Left colon (tissue), 1 donor: ENCODE measurements around a stretch of chr10.

GRCh38 chr10:97457971-97458907 lies 12.3 kb downstream of the ZDHHC16 start:
- PRO-cap, result unidirectional peak, minus-strand start at chr10:97458233

GRCh38 chr10:97479679-97480557 lies 18.3 kb downstream of the MMS19 start:
- PRO-cap, result no peak

DNA sequence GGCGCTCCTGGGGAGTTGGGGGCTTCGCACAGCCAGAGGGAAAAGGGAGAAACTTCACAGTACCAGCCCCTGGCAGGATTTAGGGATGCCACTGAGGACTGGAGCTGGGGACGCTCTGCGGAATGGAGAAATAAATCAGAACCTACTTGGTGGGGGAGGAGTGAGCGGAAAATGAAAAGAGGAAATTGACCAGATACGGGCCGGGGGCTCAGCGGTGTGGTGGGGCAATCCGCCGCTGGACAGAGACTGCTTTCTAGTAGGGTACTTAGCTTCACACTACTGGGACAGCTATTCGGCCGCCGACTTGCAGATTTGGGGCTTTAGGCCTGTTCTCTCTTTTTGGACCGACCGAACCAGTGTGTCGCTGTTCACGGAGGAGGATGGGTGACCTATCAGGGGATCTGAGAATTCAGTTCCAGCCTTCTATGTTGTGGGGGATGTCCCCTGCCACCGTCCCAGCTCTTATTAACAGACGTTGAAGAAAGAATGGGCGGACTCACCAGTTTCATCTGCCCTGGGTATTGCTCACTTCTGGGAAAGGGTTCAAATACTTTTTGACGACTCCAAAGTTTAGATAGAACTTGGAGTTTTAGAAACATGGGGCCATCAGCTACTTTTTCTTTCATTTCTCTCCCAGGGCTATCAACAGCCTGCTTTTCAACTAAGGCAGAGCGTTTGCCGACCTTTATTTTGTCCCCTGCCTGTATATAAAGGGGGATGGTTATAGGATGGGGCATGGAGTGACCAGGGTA lies 927 bp downstream of the PI4K2A start:
- PRO-cap, result bidirectional peak, plus-strand start at position 192 of the sequence, minus-strand start outside the sequence

DNA sequence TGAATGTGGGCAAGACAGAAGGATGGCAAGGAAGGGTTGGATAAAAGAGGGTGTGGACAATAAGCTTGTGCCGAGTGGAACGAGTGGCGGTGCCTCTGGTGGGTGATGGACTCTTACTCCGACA lies 570 bp upstream of the MARVELD1 start:
- PRO-cap, result no peak

DNA sequence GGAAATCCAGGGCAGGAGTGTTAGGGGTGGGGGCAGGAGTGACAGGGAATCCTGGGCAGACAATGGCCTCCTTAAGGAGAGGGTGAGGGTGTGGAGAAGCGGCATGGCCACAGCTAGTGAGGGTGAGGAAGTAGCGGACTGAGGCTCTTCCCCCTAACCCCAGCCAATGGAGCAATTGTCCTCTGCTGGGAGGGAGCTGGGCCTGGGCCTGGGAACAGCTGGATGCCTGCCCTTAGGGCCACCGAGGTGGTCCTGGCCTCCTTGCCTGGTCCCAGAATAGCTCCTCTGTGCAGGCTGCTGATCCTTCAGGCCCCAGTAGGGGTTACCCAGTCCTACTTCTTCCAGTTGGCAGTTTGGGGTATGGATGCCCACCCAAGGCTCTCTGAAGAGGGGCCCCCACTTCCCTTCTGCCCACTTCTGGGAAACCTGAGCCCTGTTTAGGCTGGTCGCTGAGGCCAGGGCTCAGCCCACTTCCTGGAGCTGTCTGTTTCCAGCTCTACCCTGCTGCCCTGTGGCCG lies 9.4 kb upstream of the SFRP5 start:
- PRO-cap, result no peak

- PRO-cap, result no peak
Observed at GRCh38 chr10:98269416-98270023, 1.5 kb upstream of the LOXL4 start.

- PRO-cap, result no peak
Observed at GRCh38 chr10:98391427-98391990, 23.5 kb downstream of the PYROXD2 start.

- PRO-cap, result bidirectional peak, plus-strand start at chr10:98444600, minus-strand start at chr10:98444441
Observed at GRCh38 chr10:98444236-98444685, 2.5 kb downstream of the HPS1 start.

DNA sequence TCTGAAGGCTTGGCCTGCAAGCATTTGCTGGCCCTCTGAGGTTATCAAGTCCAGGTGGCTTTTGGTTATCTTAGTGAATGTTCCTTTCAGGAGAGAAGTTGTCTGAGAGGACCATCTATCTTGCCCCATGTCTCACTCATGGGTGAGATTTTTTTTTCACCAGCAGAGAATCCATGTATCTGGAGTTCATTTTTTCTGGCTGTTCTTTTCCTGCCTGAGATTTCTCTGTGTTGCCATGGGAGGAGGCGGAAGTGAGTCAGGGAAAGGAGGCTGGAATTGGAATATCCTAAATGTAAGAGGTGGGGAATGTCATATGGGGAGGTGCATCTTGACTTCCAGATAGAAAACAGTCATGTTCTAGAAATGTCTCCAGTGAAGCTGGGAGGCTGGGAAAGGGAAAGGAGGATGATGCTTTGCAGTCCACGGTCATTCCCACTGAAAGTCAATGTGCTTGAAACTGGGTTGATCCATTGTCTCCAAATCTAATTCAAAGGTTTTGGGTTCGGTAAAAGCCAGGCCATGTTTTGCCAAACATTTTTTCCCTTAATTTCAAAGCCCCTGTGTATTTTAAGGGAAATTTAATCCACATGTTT lies 39.7 kb upstream of the HPS1 start:
- PRO-cap, result no peak

GRCh38 chr10:99426665-99427181 lies 3.7 kb downstream of the GOT1 start:
- PRO-cap, result no peak

GRCh38 chr10:99519671-99519959 lies 13.1 kb upstream of the NKX2-3 start:
- PRO-cap, result no peak

GRCh38 chr10:99783832-99784449 lies 1.5 kb downstream of the ABCC2 start:
- PRO-cap, result no peak

GRCh38 chr10:99927433-99927701 lies 82.4 kb downstream of the DNMBP start:
- PRO-cap, result no peak

- PRO-cap, result no peak
Observed at GRCh38 chr10:99983279-99984069, 26.3 kb downstream of the DNMBP start.

GRCh38 chr10:100038604-100039096 lies 28.9 kb upstream of the DNMBP start:
- PRO-cap, result unidirectional peak, minus-strand start at chr10:100038826

DNA sequence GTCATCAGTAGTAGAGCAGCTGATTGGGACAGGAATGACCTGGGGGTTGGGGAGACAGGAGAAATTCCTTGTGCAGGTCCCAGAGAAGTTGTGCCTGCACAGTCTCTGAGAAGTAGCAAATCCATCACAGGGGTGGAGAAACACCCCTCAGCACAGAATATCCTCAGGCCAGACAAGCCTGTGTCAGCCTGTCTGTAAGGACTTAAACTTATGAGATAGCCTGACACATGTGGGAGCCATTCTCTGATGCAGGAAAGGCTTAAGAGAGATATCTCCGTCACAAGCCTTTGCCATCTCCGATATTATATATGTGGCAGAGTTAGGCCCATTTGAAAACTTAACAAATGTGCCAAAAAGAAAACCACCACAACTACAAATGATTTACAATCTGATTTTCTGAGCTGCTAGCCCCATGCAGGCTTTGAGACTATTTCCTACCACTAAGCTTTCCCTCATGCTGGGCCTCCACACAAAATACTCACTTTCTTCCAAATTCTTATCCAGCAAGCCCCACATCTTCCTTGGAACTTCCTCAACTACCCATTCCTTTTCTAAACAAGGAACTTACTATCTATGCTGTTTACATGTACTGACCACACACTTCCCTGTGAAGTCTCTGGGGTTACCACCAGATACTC lies 7.7 kb upstream of the CHUK start:
- PRO-cap, result no peak

- PRO-cap, result no peak
Observed at GRCh38 chr10:100342167-100342885, 4.7 kb upstream of the SCD start.

DNA sequence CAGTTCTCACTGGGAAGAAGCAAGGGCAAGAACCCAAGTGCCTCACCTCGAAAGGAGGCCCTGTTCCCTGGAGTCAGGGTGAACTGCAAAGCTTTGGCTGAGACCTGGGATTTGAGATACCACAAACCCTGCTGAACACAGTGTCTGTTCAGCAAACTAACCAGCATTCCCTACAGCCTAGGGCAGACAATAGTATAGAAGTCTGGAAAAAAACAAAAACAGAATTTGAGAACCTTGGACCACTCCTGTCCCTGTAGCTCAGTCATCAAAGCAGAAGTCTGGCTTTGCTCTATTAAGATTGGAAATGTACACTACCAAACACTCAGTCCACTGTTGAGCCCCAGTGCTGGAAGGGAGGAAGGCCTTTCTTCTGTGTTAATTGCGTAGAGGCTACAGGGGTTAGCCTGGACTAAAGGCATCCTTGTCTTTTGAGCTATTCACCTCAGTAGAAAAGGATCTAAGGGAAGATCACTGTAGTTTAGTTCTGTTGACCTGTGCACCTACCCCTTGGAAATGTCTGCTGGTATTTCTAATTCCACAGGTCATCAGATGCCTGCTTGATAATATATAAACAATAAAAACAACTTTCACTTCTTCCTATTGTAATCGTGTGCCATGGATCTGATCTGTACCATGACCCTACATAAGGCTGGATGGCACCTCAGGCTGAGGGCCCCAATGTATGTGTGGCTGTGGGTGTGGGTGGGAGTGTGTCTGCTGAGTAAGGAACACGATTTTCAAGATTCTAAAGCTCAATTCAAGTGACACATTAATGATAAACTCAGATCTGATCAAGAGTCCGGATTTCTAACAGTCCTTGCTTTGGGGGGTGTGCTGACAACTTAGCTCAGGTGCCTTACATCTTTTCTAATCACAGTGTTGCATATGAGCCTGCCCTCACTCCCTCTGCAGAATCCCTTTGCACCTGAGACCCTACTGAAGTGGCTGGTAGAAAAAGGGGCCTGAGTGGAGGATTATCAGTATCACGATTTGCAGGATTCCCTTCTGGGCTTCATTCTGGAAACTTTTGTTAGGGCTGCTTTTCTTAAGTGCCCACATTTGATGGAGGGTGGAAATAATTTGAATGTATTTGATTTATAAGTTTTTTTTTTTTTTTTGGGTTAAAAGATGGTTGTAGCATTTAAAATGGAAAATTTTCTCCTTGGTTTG lies 16.4 kb downstream of the SCD start:
- PRO-cap, result no peak

GRCh38 chr10:100370418-100371041 lies 23.5 kb downstream of the SCD start:
- PRO-cap, result bidirectional peak, plus-strand start at chr10:100370909, minus-strand start at chr10:100370872

- PRO-cap, result unidirectional peak, plus-strand start at chr10:100383553
Observed at GRCh38 chr10:100383422-100383661, 36.3 kb downstream of the SCD start.